Psoas muscle (tissue), 2 donors: ENCODE results near the gene EPN3.

DNA sequence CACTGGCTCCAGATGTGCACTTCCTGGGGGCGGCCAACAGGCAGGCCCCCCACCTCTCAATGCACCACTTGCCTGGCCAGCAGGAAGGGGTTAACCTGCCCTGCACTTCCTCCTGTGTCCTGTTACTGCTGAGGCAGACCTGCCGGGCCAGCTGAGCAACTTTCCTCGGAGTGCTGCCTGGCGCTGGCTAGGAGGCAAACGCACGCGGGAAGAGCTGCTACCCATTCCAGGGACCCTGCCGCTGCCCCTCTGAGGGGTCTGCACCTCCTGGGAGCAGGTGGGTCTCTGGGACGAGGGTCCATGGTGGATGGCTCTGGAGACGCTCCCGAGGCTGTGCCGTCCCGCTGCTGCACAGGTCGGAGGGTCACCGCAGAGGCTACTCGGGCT is at the start of gene EPN3:
TSS of gene EPN3 (plus strand) at position 168 of the 387 bp plus-strand sequence.
- PRO-cap, 2 experiments, result no peak in any of the 2 experiments

GRCh38 chr17:50547564-50548290 is 753 bp downstream of the SPATA20 start:
- PRO-cap, 2 experiments, result peak in 1 of 2 experiments; most common minus-strand start chr17:50547844 (in 1)

DNA sequence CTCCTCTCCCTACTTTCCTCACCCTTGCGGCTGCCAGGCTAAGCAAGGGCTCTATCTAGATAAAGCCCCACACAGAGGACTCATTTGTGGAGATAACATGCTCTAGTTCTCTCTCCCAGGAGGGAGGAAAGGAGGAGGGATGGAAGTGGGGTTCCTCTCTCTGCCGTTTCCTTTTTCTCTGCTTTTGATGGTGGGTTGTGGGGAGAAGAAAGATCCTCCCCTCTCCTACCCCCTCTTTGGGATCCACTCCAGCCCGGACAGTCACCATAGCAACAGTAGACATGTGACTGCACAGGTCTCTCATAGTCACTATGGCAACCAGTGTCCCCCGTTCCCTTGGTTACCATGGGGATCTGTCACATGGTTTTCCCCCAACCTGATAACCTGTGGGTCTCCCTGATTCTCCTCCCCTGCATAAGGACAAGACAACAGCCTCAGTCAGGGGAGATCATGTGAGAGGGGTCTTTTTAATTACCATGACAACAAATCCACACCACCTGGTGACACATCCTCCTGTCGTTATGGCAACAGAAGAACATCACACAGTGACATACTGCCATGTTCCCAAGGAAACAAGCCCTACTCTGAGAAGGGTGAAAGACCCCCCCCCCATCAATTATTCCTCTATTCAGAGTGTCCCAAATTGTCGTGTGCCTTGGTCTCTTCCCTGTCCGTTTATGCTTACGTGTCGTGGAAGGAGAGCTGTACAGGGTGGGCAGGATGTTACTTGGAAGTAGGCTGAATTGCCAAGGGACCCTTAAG is 5.4 kb downstream of the CACNA1G start:
- PRO-cap, 2 experiments, result no peak in any of the 2 experiments

DNA sequence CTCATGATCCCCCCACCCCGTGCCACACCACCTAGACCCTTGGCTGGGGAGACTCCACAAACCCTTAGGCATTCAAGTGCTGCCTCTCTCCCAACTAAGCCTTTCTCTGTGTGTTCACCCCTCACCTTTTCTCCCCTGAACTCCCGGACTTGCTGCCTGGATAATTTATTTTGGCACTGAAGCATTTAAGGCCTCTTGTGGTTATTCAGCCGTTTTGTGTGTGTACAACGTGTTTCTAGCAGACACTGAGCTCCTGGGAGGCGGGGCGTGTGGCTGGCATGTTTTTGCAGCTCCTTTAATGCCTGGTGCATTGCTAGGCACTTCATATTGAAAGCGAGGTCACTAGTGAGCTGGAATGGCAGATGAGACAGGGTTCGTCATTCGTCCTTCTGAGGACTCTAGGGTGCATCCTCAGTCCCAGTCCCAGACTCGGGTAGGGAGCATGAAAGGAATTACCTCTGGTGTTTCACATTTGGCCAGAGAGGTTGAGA is 28.8 kb downstream of the CACNA1G start:
- PRO-cap, 2 experiments, result no peak in any of the 2 experiments

GRCh38 chr17:50690565-50691329 is 17.0 kb downstream of the ANKRD40 start:
- PRO-cap, 2 experiments, result no peak in any of the 2 experiments

DNA sequence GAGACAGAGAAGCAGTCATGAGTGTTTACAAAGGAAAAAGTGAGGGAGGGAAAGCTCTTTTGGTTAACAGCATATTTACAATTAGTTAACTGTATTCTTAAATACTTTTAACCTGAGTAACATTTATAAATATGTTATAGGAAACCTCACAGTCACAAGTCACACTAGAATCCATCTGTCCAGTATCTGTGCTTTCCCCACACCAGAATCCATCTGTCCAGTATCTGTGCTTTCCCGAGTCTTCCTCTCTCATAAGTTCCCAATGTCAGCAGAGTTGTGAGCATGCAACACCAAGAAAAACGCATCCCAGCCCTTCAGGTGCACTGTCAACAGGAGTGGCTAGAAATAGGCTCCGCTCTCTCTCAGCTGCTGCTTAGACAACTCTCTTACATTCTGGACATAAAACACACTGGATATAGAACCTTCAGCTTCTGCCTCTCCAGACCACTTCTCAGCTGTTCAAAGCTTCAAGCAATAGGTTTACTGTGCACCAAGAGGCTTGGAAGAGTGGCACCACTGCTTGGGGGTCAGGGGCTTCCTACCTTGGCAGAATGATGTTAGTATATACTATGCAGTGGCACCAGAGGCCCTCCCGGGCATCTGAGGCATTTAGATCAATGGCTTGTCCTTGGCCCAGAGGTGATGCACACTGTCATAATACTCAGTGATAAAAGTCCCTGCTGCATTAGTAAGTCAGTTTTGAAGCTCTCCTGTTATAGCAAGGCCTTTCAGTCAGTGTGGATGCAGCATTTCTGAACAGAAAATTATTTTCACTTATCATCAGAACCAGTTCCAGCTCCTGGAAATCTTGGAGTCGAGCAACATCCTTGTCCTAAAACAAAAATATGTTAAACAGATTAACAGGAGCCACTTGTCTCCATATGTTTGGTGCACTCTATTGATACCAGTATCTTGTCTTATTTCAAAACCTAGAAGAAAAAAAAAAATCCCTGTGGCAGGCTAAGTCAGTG is 12.1 kb downstream of the ANKRD40 start:
- PRO-cap, 2 experiments, result no peak in any of the 2 experiments

GRCh38 chr17:50828520-50829102 is 6.8 kb upstream of the WFIKKN2 start:
- PRO-cap, 2 experiments, result no peak in any of the 2 experiments

- PRO-cap, 2 experiments, result no peak in any of the 2 experiments
Measured at GRCh38 chr17:50918790-50919384, 52.7 kb upstream of the TOB1 start.

DNA sequence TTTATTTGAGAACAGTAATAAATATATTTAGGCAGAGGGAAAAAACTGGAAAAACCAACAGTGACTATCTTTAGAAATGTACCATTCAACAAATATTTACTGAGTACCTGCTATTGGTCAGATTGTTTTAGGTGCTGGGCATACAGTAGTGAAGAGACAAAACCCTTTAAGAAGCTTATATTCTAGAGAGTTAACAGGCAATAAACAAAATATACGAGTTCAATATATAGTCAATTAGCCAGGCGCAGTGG is 69.6 kb upstream of the TOB1 start:
- PRO-cap, 2 experiments, result no peak in any of the 2 experiments

GRCh38 chr17:50956816-50957153 is 90.6 kb upstream of the TOB1 start:
- PRO-cap, 2 experiments, result peak in 1 of 2 experiments; most common minus-strand start chr17:50956875 (in 1)

GRCh38 chr17:51036043-51036727 is 84.5 kb downstream of the SPAG9 start:
- PRO-cap, 2 experiments, result no peak in any of the 2 experiments

DNA sequence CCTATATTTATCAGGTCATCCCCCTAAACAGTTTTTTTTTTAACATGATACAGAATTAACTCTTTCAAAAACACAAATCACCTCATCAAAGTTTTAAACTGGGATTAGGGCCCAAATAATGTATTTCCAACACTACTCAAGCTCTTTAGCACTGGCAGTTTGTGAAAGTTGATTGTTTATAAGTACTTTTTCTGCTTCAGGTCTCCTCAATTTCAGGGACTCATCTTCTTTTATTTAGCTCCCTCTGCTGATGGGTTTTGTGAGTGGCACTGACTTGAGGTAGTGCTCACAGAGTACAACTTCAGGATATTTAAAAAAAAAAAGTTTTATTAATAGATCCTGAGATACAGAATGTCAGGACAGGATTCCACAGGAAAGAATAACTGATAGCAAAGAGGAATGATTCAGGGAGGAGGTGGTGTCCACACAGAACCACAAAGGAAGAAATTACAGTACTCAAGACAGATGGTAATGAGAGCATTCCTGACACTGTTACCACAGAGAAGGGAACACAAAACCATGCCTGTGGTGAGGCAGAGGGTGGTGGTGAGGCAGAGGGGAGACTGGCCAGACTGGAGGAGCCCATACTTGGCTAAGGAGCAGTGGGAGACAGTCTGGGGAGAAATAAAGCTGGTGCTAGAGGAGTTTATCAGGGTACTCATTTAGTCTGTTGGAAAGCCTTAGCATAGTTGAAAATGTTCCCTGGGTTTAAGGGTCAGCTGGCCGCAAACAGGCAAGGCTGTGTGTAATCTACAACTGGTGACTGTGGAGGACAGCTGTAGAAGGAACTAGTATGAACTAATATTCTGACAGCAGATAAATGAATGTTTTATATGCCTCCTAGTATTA is 63.7 kb downstream of the SPAG9 start:
- PRO-cap, 2 experiments, result no peak in any of the 2 experiments

GRCh38 chr17:54901168-54901990 is 727 bp downstream of the TOM1L1 start:
- PRO-cap, 2 experiments, result no peak in any of the 2 experiments

DNA sequence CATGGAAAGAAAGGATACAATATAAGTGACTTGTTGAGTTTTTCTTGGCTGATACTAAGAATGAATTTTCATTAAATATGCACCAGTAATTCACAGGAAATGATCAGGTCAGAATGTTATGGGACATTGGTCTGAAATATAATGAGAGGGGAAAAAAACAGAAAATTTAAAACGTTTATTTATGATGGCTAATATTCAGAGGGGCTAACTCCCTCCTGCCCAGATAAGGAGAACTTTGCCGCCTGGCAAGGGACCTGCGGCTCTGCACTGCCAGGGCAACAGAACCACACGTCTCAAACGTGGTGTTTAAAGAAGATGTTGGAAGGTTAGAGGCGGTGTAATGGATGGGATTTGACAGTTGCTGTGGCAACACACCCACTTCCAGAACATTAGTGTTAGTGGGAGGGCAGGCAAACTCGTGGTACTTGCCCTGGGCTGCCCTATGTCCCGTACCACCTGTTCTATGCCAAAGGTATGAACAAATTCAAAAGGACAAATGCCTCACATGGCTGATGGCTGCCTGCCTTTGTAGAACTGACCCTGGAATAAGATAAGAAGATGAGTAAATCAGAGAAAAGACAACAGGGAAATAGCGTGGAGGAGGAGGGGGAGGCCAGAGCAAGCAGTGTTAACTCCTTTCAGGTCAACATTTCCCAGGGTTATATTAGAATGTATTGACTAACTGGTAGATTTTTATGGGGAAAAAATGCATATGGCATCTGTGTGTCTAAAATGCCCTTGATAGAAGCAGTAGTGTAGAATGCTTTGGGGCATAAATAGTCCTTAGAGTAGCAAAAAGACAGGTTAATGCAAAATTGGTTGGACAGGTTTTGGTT is 30.7 kb downstream of the HLF start:
- PRO-cap, 2 experiments, result no peak in any of the 2 experiments

DNA sequence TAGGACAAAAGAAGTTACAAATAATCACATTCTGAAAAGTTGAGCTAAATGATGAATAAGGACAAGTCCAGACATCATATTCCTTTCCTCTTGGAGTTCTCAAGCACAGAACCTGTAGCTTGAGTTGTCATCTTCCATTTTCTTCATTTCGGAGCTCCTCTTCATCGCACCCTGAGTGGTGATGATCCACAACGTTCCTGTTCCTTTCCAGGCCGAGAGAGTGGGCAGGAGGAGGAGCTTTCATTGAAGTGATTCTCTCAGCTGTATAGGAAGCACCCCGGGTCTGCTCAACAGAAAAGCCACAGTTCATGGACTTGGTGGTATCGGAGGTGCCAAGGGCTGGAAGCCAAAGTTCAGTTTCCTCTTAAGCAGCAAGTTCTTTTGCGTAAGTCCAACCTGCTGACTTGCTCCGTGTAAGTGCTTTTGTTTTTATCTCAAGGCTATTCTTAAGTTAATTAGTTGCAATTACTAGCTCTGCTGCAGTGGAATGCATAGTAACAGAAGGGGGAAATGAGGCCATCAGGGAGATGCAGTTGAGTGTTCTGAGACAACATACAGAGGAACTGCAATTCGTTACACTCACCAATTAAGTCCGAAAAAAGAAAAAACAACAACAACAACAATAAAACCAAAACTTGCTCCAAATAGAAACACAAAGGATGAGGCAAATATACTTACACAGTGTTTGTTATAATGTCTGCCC is 45.0 kb upstream of the MMD start:
- PRO-cap, 2 experiments, result no peak in any of the 2 experiments

- PRO-cap, 2 experiments, result peak in 1 of 2 experiments; most common plus-strand start chr17:55576657 (in 1)
Measured at GRCh38 chr17:55575959-55576804, 146.5 kb downstream of the TMEM100 start.

DNA sequence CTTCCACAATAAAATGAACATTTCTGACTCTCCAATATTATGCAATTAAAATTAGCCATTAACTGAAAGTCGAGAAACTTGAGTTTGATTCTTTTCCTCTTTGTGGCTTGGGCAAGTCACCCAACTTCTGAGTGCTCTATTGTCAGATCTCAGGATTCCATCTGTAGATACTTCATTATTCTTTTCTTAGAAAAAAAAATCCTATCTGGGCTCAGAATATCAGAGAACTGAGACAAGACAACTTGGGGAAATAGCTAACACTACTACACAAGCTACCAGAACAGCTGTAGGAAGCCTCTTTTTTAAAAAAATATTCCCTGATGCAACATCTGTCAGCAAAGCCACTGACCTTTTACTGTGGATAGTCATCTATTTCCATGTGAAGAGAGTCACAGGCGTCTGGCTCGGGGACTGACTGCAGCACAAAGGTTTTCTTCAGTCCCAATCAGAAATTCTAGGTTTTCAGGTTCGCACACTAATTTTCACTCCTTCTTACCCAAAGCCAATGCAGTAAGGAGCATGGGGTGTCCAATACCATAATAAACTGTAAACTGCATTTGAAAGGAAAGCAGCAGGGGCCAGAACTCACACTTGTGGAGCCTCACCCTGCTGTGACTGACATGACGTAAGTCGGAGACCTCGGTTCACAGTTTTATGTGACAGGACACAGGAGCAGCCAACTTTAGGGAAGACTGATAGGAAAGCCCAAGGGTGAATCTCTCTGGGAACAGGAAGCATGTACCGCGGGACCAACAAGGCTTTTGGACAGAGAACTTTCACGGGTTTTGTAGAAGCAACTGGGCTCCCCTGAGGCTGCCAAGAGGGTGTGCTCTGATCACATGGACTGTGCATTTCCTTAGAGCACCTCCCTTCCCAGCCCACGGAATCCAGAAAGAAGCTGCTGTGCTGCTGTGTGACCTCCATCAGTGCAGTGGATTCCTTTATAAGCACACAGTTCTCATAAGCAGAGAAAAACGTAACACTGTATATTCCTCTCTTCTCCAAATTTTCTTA is 9.0 kb upstream of the TMEM100 start:
- PRO-cap, 2 experiments, result peak in 2 of 2 experiments; most common plus-strand start position 923 of the sequence (in 2); most common minus-strand start position 763 of the sequence (in 2)

DNA sequence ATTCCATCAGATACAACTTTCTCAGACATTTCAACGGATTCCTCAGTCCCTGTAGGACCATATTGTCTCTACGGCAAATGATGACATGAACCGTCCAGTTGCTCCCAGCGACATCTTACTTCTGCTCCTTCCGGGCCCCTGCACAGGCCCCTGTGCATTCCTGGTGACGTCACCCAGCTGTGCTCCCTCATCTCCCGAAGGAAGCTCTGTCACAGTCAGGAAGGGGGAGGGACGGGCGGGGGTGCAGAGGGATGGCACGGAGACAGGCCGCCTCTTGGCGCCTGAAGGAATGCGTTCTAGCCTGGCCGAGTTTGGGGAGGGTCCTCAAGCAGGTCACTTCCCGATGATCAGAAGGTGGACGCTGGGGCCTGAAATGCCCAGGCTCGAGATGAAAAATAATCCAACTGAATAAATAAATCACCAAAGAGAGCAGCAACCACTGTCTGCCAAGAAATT is 114.1 kb downstream of the NOG start:
- PRO-cap, 2 experiments, result no peak in any of the 2 experiments

GRCh38 chr17:56787021-56787639 is 46.6 kb downstream of the C17orf67 start:
- PRO-cap, 2 experiments, result no peak in any of the 2 experiments

GRCh38 chr17:56822754-56823383 is 10.9 kb downstream of the C17orf67 start:
- PRO-cap, 2 experiments, result no peak in any of the 2 experiments